Colon Carcinoma Metastatic in the Lung (tissue), 2 donors: Measurements from ENCODE around the gene BRI3.

- PRO-cap, 2 experiments = no peak in any of the 2 experiments
Observed at GRCh38 chr7:95485235-95485772, 439 bp upstream of the ASB4 start.

- PRO-cap, 2 experiments = no peak in any of the 2 experiments
Observed at GRCh38 chr7:96169418-96169727, 152.5 kb downstream of the SLC25A13 start.

DNA sequence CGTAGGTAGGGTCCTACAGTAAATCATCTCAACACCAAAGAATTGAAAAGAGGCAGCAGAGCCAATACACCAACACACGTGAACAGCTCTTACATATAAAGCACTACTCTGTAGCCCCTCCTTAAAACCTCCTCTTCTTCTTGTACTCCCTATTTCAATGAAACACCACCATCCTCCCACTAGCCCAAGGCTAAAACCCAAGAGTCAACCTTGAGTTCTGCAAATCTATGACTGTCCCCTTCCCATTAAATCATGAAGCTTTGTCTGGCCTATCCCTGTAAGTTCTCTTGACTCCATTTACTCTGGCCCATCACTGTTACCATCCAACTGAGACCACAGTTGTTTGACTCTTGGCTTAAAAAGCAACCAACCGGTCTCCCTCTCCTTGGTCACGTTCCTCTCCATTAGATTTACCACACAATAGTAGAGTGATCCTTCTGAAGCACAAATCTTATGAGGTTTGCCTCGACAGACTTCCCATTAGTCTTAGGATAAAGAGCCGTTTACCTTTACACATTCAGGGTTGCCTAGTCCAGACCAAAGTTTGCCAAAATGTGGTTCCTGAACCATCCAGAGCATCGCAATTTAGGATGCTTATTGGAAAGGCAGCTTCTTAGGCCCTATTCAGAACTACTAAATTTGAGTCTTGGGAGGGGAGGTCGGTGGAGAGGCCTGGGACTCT, 119.1 kb downstream of the SLC25A13 start:
- PRO-cap, 2 experiments = no peak in any of the 2 experiments

DNA sequence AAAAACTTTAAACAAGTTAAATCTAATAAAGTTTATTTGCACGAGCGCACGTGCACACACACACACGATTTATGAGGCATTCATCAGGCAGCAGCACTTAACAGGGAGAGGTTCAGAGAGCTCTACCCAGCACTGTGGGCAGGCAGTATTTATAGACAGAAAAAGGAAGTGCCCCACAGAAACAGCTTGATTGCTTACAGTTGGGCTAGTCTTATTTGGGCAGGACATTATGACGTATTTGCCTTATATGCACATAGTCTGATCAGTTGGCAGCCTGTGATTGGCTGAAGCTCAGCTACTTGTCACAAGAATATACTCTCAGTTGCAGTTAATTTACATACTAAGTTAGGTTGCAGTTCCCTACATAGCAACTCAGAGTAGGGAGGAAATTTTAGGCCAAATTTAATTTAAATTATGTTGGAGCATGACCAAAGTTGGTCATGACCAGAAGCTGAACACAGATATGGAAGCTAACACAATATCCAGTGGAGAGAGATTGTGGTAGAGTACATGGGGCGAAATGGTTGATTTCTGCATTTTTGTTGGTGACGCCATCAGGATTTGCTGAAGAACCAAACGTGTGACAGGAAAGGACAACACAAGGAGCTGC, 1.1 kb upstream of the SDHAF3 start:
- PRO-cap, 2 experiments = no peak in any of the 2 experiments

DNA sequence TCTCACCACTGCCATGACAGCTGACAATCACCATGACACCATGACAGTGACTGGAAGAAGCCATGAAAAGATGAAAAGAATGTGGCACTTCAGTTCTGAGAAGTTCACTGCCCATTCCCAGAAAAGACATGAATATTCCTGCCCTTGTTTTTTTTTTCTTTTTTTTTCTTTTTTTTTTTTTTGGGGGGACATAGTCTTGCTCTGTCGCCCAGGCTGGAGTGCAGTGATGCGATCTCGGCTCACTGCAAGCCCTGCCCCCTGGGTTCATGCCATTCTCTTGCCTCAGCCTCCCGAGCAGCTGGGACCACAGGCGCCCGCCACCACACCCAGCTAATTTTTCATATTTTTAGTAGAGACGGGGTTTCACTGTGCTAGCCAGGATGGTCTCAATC, 281.1 kb upstream of the TAC1 start:
- PRO-cap, 2 experiments = no peak in any of the 2 experiments

DNA sequence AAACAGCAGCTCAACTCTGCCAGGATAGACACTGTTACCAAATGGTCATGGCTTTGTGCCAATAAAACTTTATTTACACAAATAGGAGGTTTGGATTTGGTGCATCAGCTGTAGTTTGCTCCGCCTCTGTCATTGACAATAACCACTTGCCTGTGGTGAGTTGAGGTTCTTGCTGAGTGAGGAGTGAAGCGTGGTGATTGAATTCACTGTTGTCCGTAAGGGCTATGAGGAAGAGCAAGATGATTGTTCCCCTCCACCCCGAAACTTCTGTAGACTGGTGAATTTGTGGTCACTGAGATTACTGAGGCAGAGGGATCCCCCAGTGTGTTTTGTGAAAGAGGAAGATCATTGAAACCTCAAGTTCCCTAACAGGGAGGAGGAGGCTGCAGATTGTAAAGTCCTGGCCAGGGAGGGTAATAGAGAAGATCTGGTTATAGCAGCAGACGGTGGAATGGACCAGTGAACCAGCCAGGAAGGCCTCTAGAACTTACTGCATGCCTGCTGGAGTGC, 31.0 kb downstream of the LMTK2 start:
- PRO-cap, 2 experiments = no peak in any of the 2 experiments

DNA sequence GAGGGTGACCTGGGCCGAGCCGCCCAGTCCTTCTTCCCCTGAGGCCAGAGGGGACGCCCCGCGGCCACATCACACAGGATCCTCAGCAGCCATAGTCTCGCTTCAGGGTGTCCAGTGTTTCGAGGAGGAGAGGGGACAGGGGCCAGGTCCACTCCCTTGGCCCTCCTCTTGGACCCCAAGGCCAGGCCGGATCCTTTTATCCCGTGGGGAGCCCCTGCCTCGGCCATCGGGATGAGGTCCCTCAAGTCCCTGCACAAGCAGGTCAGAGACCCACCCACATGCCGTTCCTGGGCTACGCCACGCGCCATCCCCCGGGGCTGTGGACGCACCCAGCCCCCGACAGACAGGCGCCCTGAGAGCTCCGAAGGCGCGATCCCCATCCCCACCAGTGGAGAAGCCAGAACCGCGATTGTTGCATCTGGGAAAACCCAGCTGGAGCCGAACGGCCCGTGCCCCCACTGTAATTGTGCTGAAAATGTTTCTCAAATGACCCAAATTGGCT, 3.7 kb downstream of the BHLHA15 start:
- PRO-cap, 2 experiments = no peak in any of the 2 experiments

- PRO-cap, 2 experiments = peak in 2 of 2 experiments; most common plus-strand start chr7:98281686 (in 2); most common minus-strand start chr7:98281526 (in 2)
Observed at GRCh38 chr7:98281100-98282050, at the start of gene BRI3. BRI3 (plus strand) TSS chr7:98281686.

DNA sequence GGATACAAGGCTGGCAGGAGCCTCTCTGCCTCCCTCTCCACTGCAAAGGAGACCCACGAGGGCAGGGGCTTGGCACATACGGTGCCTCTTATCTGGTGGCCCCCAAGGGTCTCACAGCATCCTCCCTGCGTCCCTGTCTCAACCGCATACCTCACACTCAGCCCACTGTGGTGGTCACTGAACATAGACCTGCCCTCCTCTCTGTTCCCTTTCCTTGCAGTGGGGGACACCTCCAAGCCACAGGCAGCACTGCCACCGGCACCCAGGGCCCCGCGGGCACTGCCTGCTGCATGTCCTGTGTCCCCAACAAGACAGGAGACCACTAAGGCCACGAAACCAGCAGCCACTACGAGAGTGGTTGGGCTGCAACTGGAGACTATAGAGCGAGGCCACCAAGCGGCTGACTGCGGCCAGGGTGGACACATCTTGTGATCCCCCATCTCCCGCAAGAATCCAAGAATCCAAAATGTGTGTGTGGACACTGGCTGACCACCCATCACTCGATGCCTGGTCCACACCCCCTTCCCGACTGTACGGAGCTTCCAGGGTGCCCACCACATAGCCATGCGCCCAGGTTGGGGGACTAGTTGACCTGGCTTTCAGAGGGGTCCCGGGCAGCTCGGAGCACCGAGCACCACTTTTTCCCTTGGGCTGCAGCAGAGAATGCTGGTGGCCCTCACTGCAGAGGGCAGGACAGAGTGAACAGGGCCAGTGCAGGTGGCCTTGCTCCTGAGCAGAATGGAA, 15.4 kb downstream of the BRI3 start:
- PRO-cap, 2 experiments = no peak in any of the 2 experiments

DNA sequence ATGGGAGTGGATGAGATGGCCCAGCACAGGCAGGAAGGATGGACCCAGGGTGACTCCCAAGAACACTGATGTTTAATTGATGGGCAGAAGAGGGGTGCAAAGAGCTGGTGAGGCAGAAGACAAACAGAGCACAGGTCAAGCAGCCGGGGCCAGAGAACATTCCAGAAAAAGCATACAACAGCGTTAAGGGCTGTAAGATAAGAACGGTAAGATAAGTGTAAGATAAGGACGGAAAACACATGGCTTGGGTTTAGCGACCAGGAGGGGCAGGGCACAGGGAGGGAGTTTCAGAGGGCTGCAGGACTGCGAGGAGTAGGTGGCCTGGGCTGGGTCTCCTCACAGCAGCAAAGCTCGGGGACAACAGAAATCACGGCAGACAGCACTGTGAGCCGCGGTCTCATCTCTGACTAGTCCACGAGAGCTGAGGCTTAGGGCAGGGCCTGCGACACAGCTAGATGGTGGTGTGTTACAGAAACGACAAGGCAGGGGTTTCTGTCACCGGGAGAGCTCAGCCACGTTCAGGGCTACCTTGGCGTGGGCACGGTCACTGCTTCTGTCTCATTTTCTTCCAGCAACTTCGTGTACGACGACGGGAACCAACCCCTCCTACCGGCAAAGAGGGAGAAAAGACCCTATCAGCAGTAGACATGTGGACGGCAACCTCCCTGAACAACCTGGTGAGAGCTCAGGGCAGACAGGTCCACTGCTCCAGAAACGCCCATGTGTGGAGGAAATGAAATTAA, 24.6 kb downstream of the BRI3 start:
- PRO-cap, 2 experiments = no peak in any of the 2 experiments

- PRO-cap, 2 experiments = no peak in any of the 2 experiments
Observed at GRCh38 chr7:98335656-98336182, 54.2 kb downstream of the BRI3 start.

- PRO-cap, 2 experiments = no peak in any of the 2 experiments
Observed at GRCh38 chr7:98369475-98369927, 31.4 kb downstream of the BAIAP2L1 start.

- PRO-cap, 2 experiments = peak in 1 of 2 experiments; most common plus-strand start chr7:98398716 (in 1)
Observed at GRCh38 chr7:98398509-98399564, 2.1 kb downstream of the BAIAP2L1 start.

DNA sequence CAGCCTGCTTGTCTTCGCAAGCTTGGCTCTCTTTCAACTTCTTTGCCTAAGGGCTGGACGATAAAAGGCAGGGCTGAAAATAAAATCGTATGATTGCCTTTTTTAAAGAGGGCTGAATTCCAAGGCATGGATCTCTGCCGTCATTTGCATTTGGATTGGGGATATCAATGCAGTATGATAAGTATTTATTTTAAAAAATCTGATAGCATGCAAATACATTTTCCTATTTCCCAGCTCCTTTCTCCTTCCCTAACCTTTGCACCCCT, 80.5 kb downstream of the NPTX2 start:
- PRO-cap, 2 experiments = no peak in any of the 2 experiments

DNA sequence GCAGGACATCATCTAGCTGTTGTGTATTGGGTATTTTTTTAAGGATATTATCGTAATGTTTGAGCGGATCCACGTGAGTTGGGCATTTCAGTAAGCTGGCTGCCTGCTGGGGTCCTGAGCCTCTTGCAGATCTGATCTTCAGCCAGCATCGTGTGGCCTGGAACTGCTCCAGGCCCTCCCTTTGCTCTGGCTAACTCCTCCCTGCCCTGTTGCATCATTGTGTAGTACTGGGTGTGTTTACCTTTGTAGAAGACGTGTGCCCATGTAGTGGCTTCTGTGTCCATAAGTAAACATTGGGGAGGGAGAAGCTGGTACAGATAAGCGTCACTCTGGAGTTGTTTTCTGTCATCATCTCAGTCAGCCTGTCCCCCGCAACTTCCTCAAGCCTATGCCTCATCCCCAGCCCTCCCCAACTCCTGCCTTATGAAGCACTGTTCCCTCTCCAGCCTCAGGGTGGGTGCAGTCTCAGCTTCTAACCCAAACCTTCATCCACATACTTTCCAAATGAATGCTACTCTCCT, 44.4 kb downstream of the TRRAP start:
- PRO-cap, 2 experiments = no peak in any of the 2 experiments

- PRO-cap, 2 experiments = no peak in any of the 2 experiments
Observed at GRCh38 chr7:99010246-99010883, 132.0 kb downstream of the TRRAP start.

- PRO-cap, 2 experiments = no peak in any of the 2 experiments
Observed at GRCh38 chr7:99035280-99036510, 108.2 kb downstream of the SMURF1 start.

- PRO-cap, 2 experiments = no peak in any of the 2 experiments
Observed at GRCh38 chr7:99042338-99042901, 101.5 kb downstream of the SMURF1 start.

GRCh38 chr7:99049443-99050066, 94.4 kb downstream of the SMURF1 start:
- PRO-cap, 2 experiments = no peak in any of the 2 experiments

DNA sequence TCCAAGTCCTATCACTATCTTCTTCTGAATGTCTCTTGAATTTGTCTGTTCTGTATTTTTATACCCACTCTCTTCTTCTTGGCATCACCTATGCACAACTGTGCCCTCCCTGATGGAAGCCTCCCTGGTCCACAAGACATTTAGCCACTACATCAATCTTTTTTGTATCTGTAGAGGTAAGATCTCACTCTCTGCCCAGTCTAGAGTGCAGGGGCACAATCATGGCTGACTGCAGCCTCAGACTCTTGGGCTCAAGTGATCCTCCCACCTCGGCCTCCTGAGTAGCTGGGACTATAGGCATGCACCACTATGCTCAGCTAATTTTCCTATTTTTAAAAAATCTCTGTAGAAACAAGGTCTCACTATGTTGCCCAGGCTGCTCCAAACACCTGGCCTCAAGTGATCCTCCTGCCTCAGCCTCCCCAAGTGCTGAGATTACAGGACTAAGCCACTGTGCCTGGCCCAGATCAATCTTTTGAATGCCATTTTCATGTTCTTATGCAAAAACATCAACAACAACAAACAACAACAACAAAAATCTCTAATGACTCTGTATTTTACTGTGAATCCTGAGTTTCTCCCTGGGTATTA, 75.7 kb downstream of the SMURF1 start:
- PRO-cap, 2 experiments = no peak in any of the 2 experiments